Measurements from ENCODE around the gene HDHD3.

DNA sequence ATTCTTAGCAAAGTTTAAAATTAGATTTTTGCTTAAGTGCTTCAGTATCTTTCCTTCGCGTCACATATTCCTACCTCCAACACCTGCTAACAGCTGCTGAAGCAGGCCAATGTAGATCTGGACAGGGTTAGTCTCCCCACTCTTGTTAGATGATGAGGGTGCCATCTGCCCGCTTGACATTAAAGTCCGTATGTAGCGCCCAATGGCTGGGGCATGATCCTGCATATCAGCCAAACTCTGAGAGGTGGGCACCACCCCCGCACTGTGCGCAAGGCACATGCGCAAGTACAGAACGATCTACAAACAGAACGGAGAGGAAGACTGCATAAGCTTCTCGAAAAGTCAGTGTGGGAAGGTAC lies 69.8 kb downstream of the ECPAS start:
- RRBS: no CpG with 5 or more reads among the region's 11 CpGs

DNA sequence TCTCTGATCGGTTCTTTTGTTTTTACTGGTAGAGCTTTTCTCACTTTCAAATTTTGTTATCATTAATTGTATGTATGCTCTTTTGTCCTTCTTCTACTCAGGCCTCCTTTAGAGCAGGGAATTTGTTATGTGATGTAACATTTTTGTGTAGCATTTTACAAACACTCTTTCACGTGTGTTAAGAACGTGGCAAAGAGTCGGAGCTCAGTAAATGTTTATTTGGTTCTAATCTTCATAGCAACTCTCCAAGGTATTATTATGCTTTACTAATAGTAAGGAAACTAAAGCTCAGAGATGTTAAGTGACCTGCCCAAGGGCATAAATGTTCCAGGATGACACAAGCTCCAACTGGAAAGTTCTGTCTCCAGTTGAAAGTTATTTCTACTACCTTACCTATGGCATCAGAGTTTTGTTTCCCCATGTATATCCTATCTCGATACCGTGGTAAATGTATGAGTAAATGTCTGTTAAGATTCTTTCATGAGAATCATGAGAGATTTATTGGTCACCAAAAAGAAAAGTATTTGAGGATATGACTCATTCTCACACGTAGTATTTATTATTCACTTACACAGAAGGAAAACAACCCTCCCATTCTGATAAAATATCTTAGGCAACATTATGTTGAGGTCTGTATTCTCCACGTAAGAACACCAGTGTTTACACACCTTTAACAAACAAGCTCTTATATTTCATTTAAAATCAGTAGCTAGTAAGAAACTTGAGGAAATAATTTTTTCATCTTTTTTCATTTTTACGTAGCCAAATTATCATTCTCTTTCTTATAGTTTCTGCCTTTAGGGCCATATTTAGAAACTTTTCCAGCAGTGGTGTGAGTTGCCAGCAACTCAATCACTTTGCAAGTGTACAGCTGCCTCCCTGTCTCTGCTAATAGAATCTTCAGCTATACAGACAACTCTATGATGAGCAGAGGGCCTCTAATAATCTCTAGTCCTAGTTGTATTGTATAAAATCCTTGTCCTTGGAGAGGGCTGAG lies 11.1 kb upstream of the SHOC1 start:
- RRBS: no CpG with 5 or more reads among the region's 9 CpGs

DNA sequence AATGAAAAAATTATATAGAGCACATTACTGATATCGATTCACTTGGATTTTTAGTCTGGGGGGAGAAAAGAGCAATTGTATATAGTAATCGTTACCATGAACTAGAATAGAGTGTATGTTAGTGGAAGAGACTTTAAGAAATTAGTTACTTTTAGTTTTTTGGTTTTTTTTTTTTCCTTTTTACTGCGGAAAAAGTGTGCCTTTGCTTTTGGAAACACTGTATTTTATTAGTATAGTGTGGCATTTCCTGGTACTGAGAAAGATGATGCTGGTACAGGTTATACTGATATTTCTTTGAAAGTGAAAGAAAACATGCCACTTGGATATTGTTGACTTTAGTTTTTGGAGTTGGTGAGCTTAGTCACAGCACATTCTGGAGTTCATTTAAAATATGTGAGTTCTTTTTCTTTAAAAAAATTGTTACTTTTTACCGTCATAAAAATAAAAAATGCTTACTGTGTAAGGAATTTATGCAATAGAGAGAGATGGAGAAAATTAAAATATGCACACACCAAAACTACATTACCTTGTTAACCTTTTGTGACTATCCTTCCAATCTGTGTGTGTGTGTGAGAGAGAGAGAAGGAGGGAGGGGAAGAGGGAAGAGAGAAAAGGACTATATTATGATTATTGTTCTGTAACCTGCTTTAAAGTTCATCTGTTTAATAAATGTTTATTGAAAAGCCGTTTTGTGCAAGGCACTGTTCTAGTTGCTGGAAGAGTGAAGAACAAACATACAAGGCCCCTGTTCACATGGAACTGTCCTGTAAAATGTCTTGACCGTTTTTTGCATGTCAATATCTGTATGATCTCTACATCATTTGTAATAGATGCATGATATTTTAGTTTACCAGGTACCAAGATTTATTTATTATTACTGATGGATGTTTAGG lies 1.9 kb downstream of the UGCG start:
- RRBS: no CpG with 5 or more reads among the region's 6 CpGs

DNA sequence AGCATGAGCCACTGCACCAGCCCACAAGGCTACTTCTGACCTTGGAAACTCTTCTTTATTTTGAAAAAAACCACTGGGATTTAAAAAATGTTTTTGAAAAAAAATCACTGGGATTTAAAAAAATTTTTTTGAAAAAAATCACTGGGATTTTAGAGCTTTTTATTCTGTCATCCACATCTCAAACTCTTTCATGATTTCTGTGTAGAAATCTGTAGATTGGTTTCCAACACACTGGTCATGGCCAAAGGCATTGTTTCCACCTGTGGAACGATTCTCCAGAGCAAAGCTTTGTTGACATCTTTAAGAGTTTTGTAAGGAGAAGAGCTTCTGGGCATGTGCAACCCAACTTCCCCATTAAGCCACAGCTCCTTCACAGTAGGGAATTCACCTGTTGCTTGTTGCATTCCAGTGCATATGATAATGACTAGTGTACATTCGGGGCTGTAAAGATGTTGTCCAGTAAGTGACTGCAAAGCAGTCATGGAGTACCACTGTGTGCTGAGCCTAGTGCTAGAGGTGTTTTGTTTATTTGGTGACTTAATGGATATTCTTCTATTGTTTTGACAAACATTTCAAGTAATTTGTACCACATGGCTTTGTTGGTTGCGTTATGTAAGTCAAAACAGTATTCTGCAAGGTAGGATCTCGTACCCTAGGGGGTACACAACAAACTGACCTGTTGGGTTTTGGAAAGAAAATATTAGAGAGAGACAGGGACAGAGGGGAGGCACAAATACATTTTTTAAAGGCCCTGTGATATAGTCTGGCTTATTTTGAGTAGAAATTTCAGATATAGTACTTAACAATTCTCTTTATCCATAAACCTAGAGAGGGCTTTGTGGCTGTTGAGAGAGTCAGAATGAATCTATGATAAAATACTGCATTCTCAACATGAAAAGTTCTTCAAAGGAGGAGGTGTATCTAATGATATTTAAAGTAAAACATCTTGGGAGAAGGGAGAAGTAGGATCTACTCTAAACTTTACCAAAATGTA lies 12.9 kb downstream of the UGCG start:
- RRBS: no CpG with 5 or more reads among the region's 4 CpGs

DNA sequence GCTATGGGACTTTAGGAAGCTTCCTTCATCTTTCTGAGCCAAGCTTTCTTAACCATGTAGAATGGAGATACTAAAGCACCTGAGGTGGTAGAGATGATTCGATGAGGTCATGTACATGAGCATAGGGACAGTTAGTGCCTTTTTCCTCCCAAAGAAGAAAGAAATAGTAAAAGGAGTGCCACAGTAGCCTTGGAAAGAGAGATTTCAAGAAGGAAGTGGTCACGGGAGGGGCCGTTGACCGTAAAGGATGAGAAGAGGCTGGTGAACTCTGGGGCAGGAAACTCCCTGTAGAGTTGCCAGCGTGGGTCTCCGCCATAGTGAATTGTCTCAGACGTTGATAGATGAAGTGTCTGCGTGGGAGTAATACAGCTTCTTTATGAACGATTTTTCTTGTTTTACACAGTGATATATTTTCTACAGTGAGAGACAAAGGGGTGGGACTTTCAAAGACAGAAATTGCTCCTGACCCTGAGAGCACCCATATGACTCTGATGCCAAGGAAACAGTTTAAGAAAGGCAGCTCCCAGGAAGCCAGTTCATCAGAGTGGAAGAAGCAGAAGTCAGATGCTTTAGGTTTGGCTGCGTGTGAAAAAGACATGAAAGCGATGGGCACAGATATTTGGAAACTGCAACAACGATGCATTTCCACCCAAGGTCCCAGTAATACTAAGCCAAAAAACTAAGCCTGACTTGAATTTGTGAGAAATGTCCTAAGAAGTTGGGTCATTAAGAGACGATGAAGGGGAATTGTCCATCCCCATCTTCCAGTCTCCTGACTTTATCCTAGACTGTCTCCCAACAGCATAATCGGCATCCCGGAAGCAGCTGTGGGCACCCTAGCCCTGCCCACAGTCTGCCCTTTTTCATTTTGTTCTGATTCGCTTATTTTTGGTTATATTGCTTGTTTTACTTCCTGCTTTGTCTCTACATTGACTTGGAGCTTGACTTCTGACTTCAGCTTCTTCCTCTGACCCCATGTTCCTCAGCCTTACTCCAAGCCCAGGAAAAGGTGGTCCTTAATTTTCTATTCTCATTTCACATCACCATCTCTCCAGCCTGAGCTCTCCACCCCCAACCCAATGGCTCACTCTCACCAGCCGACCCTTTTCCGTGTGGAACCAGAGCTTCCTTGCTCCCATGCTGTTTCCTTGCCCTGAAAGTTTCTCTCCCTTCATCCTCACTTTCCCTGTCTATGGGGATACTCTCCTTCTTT lies 41.5 kb downstream of the UGCG start:
- RRBS: no CpG with 5 or more reads among the region's 18 CpGs

DNA sequence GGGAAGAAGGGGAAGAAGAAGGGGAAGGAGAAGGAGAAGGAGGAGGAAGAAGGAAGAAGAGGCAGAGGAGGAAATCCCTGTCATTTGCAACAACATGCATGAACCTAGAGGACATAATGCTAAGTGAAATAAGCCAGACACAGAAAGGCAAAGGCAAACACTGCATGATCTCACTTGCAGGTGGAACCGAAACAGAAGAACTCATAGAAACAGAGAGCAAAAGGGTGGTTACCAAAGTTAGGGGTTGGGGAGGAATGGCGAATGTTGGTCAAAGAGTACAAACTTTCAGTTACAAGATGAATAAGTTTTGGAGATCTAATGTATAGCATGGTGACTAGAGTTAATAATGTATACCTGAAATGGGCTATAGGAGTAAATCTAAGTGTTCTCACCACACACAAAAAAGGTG lies 135.5 kb downstream of the UGCG start:
- RRBS: no CpG with 5 or more reads among the region's 2 CpGs

GRCh38 chr9:112119031-112119322 lies 56.1 kb downstream of the SUSD1 start:
- RRBS: no CpG with 5 or more reads among the region's 3 CpGs

DNA sequence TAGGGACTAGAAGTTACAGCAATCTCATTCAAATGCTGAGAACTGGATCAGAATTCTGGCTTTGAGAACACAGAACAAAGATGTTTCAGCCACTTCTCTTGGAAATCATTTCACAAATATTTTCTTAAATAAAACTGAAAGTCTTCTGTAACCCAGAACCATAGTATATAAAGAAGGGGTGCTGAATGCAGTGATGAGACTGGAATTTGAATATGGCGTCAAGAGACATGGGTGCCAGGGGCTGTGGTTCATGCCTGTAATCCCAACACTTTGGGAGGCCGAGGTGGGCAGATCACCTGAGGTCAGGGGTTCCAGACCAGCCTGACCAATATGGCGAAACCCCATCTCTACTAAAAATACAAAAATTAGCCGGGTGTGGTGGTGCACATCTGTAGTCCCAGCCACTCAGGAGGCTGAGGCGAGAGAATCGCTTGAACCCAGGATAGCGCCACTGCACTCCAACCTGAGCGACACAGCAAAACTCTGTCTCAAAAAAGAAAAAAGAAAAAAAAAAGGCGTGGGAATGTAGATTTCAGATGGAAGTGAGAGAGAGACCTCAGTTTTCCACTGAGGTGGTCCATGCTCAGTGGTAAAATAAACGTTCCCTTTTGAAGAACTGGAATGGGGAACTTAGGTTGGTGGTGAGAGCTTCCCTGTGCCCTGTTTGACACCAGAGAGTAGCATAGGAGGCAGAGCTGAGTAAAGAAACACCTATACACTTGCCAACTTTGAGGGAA lies 110.9 kb downstream of the INIP start:
- RRBS: no CpG with 5 or more reads among the region's 10 CpGs

- RRBS: no CpG with 5 or more reads among the region's 5 CpGs
These were observed 59.3 kb downstream of the SLC46A2 start for GRCh38 chr9:112831309-112831936.

DNA sequence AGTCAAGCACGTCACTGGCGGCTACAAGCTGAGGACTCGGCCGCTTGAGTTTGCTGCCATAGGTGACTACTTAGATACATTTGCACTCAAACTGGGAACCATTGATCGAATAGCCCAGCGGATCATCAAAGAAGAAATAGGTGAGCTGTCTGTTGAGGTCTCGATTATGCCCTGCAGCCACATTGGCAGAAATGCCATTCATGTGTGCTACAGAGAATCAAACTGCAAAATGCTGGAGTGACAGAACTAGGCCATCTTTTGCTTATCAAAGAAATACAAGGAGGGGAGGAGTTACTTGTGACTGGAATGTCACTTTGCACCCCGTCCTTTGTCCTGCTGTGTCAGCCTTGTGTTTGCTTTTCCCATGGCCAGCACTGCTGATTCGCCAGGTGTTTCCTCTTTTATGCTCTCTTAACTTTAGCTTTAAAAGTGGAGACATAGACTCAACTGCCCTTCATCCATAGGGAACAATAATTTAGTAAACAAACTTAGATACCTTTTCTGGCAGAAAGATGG lies 54.3 kb downstream of the SLC46A2 start:
- RRBS: no CpG with 5 or more reads among the region's 9 CpGs

GRCh38 chr9:113125754-113126041 lies 25.1 kb upstream of the SLC31A2 start:
- RRBS: no CpG with 5 or more reads among the region's 3 CpGs

- RRBS: no CpG with 5 or more reads among the region's 8 CpGs
These were observed 5.1 kb downstream of the SLC31A2 start for GRCh38 chr9:113155754-113156427.

DNA sequence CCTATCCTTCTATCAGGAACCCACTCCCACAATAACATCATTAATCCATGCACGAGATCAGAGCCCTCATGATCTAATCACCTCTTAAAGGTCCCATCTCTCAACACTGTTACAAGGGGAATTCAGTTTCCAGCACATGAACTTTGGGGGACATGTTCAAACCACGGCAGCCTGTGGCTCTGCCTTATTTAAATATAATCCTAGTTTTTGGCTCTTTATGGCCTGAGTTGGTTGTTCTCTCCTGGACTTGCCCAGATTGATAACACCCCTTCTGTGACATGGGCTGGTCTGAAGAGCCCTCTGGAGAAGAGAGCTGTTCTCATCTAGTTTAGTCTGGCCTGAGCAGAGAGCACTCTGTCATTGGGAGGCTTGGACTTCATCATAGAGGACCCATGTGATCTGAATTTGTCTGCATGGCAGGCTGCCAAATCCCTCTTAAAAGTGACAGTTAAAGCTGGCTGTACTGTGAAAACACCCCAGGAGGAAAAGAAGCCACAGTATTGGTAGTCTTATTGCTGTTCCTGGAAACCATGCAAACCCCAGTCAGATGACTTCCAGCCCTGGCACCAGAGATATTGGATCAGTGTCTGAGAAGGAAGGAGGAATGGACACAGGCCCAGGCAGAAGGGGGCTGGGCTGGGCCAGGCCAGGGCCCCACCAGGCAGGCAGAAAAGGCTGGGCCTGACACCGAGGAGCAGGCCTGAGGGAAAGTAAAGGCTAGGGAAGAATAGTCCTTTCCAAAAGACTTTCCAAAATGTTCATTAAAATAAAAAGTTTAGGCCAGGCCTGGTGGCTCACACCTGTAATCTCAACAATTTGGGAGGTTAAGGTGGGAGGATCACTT lies 3.7 kb upstream of the WDR31 start:
- RRBS: no CpG with 5 or more reads among the region's 3 CpGs

GRCh38 chr9:113350097-113350621 lies 818 bp downstream of the BSPRY start:
- RRBS: no CpG with 5 or more reads among the region's 13 CpGs

DNA sequence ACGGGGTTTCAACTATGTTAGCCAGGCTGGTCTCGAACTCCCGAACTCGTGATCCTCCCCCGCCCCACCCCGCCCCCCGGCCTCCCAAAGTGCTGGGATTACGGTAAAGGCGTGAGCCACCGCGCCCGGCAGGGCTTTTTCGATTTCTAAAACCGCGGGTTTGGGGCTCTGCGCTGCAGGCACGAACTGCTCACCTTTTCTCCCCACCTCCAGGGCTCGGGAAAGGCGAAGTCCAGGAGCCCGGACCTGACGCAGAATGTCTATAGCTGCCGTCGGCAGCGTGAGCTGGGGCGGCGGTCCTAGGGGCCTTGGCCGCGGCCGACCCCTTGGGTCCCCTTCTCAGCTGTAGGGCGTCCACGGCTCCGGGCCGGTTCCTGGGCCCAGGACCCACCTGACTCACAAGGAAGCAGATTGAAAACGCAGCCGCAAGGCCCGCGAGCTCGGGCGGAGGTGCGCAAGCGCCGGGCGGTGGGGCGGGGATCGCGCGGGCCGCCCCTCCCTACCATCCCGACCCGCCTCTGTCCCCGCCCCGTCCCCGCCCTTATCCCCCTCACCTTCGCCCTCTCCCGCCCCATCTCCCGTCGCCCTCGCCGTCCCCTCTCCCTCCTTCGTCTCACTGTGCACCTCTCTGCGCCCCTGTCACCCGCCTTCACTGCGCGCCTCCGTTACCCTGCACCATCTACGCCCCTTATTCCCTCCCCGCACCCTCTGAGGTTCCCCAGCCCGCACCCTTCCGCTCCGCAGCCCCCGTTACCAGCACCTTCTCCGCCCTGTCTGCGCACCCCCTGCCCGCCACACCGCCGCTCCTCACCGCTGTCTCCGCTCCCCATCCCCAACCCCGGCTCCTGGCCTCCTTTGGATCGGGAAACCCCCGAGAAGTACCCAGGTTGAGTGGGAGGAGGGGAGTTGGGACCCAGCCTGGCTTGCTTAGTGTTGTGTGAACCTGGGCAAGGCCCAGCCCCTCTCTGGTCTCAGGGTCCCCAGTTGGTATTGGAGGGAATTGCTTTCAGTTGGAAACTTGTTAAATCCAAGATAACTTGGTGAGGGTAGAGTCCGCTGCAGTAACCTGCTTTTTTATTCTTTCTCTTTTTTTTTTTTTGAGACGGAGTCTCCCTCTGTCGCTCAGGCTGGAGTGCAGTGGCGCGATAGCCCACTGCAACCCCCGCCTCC lies at the start of gene HDHD3:
Gene HDHD3, minus strand, starts transcription at position 452 of the 1,170 bp plus-strand sequence.
- RRBS: 17% methylated on average over 1 of the region's 87 CpGs

- RRBS: no CpG with 5 or more reads among the region's 2 CpGs
These were observed 15.0 kb upstream of the RGS3 start for GRCh38 chr9:113448468-113448887.

DNA sequence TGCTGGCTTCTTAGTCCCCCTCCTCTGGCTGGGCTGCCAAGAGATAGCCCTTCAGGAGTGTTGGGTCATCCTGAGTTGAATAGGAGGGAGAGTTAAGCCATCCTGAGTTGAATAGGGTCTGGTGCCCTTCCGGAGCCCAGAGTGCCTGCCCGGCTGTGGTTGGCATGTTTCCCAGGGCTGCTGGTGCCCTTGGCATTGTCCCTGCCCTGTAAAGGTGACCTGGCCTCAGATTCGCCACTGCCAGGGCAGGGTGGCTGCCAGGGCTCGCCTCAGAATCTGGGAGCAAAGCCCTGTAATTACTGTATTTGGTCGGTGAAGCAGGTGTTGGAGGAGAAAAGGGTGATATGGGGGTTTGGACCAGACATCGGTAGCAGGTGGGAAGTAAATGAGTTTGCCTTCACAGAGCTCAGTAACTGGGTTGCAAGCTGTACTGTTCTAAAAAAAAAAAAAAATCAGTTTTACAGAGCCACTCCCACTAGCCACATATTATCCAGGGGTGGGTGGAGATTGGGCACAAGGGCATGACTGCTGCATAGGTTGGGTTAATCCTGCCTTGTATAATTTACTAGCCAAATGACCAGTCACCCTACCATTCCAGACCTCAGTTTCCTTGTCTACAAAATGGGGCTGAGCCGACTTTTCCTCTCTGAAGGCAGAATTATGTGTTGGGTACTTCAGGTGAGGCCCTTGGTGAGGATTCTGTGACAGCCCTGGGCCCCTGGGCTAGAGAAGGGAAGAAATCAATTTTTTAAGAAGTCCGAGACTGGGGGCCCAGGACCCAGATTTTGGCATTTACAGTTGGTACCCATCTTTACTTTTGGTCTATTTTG lies 47.7 kb downstream of the RGS3 start:
- RRBS: no CpG with 5 or more reads among the region's 8 CpGs

GRCh38 chr9:113511897-113512791 lies 48.6 kb downstream of the RGS3 start:
- RRBS: no CpG with 5 or more reads among the region's 10 CpGs

- RRBS: no CpG with 5 or more reads among the region's 20 CpGs
These were observed 73.3 kb downstream of the RGS3 start for GRCh38 chr9:113536714-113537399.

- RRBS: no CpG with 5 or more reads among the region's 8 CpGs
These were observed 109.9 kb downstream of the RGS3 start for GRCh38 chr9:113573393-113573842.

Measured in GM12891 (cell line).